Hair follicle dermal papilla cell (primary cell): Measurements from ENCODE around the genes G3BP2 and NAAA.

- CAGE, long polyA plus RNA = no peak
These were observed at the start of gene G3BP2 for GRCh38 chr4:75673003-75674016. Gene G3BP2, minus strand, starts transcription at chr4:75673411.

DNA sequence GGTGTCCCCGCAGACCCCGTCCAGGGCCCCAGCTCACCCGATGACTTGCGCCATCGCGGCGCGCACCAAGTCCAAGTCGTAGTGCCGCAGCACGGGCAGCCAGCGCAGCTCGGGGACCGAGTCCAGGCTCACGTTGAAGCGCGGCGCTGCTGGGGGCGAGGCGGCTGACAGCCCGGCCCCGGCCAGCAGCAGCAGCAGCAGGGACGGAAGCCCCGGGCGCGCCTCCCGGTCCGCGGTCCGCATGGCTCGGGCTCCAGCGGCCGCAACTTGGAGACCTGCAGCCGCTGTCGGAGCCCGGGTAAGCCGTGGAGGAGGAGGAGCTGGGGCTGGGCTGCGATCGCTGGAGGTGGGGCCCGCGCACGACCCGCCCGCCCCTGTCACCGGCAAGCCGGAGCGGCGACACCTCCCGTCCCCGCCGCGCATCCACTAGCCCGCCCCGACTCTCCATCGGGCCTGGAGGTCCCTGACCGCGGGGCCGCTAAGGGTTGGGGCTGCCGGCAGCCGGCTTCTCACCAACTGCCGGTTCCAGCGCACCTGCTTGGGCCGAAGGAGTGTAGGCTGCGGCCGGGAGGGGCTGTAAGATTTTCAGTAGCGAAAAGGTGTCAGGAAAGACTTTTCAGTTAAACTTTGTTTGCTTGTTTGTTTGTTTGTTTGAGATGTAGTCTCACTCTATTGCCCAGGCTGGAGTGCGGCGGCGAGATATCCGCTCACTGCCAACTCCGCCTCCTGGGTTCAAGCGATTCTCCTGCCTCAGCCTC lies at the start of gene NAAA:
TSS of gene NAAA (minus strand) at position 307 of the 758 bp plus-strand sequence.
- CAGE, long polyA plus RNA = no peak

- CAGE, long polyA plus RNA = no peak
These were observed 764 bp downstream of the SDAD1 start for GRCh38 chr4:75989878-75990484.

- CAGE, long polyA plus RNA = no peak
These were observed 3.4 kb upstream of the STBD1 start for GRCh38 chr4:76303054-76303539.

DNA sequence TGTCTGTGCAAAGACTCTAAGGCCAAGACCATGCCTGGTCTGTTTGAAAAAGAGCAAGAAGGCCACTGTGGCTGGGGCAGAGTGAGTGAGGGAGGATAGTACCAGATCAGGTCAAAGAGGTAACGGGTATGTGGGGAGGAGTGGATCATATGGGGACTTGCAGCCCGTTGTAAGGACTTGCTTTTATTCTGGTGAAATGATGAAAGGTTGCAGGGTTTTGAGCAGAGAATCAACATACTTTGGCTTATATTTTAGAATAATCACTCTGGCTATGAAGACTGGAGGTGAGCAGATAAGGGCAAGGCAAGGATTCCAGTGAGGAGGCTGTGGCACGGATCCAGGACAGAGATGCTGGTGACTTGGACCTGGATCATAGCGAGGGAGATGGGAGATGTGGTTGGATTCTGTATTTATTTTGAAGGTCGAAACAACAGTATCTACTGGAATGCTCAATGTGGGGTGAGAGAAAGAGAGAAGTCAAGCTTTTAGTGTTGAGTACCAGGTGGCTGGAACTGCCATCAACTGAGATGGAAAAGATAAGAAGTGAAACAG lies 194.3 kb downstream of the SHROOM3 start:
- CAGE, long polyA plus RNA = no peak

GRCh38 chr4:76663684-76664350 lies 228.8 kb downstream of the SHROOM3 start:
- CAGE, long polyA plus RNA = no peak

- CAGE, long polyA plus RNA = no peak
These were observed 215.0 kb downstream of the SOWAHB start for GRCh38 chr4:76682962-76683407.

DNA sequence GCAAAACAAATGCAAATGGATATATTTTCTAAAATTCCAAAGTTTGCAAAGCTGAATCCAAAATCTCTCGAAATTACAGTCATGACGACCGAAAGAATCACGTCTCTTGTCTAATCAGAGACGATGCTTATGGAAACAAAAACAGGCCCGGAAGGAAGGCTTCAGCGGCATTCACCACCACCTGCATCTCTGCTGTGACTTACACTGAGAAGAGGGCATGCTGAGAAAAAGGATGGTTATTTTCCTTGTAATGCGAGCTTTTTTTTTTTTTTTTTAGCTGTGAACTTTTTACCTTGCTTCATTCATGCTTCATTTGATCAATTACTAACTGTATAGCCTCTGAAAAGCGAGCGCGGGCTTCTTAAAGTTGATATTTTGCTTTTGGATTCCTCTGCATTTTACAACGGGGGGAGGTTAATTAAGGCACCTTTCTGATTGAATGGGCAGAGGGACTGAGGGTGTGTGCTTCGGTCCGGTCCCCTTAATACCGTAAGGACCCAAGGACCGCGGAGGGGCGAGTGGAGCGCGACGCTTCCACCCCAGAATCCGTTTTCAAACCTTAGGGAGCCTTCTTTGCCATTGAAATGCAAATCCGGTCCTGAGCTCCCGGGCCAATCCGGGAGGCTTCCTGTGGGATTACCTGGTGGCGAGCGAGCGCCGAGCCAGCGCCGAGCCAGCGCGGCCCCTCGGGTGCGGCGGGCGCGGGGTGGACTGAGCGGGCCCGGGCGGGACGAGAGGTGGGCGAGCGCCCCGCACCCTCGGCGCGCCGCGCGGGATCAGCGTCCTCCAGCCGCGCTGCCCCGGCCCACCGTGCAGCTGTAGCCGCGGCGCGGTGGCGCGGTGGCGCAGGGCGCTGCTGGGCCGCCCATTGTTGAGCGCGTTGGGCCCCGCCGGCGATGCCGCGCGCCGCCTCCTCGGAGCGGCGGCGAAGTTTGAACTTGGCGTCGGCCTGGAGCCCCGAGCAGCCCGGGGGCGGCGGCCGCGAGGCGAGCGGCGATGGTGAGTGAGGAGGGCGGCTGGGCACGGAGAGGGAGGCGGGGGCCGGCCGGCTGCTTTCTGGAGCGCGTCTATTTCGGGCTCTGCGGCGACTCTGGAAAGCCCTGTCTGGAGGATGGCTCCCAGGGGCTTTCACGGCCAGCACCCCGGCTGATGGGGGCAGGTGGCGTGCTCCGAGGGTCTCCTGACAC lies 208.8 kb downstream of the SOWAHB start:
- CAGE, long polyA plus RNA = no peak

DNA sequence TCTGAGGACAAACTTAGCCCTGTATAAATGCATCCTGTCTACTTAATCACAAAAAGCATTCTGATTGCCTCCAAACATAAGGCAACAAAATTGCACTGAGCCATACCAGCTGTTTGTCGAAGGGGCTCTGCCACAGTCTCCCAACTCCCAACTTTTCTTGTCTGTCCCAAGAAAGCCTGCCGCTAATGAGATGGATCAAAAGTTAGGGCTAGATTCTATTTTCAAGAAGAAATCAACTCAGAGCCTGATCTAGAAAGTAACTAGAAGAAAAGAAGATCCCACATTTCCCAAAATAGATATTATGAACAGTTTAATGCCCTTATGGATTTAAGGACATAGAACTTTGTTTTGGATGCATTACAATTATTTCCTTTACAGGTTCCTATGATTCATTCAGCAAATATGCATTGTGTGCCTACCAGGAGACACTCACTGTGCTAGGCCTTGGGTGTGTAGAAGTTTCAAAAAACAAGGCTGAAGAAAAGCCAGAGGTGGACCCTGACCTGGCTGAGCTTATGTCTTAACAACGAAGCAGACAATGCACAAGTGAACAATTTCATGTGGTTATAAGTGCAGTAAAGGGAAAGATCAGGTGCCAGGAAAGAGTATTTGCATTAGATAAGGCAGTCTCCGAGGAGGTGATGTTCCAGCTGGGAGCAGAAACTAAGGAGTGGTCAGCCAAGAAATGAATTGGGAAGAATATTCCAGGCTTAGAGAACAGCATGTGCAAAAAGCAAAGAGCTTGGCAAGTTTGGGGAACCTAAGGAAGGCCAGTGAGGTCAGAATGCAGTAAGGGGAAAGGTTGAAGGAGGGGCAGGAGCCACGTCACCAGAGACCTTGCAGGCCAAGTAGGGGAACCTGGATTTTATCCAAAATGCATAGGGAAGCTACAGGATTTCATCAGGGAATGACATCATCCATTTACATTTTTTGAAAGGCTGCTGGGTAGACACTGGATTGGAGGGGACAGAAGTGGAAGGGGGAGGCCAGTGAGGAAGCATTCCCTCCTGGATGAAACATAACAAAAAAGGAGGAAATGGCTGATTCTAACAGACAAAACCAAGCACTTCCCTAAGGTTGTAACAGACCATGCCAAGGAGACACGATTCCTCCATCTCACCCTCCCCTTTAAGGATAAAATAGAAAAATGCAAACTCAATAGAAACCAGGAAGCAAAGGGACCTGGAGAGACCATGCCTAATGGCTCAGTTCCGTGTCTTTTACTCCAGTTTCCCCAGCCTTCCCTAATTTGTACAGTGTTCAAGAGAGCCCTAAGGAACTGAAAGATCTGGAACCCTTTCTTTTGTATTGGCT lies 193.7 kb downstream of the SOWAHB start:
- CAGE, long polyA plus RNA = no peak

DNA sequence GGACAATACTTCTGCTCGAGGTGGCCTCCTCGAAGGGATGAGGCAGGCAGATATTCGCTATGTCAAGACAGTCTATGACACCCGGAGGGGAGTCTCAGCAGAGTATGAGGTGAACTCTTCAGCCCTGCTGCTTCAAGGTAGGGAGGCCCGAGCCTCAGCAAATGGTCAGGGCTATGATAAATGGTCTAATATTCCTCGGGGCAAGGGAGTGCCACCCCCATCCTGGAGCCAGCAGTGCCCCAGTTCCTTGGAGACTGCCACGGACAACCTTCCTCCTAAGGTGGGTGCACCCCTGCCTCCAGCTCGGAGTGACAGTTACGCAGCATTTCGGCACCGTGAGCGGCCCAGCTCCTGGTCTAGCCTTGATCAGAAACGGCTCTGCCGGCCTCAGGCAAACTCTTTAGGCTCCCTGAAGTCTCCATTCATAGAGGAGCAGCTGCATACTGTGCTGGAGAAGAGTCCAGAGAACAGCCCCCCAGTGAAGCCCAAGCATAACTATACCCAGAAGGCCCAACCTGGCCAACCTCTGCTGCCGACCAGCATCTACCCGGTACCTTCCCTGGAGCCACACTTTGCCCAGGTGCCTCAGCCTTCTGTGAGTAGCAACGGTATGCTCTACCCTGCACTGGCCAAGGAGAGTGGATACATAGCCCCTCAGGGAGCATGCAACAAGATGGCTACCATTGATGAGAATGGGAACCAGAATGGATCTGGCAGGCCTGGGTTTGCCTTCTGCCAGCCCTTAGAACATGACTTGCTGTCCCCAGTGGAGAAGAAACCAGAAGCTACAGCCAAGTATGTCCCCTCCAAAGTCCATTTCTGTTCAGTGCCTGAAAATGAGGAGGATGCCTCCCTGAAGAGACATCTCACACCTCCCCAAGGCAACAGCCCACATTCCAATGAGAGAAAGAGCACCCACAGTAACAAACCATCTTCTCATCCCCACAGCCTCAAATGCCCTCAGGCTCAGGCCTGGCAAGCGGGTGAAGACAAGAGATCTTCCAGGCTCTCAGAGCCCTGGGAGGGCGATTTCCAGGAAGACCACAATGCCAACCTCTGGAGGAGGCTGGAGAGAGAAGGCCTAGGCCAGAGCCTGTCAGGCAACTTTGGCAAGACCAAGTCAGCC lies 158.6 kb downstream of the SOWAHB start:
- CAGE, long polyA plus RNA = no peak

GRCh38 chr4:76964202-76964426 lies 14.6 kb downstream of the SEPTIN11 start:
- CAGE, long polyA plus RNA = no peak

DNA sequence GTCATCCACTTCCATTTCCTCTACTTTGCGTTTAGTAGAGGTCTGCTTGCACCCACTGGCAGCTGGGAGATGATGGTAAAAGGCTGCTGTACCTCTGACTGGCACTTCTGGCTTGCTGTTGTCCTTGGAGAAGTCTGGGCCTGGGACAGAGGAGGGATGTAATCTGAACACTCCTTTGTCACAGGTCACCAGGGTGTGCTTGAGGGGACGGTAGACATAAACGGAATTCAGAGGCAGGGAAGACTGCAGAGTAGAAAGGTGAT lies 27.5 kb downstream of the CCNI start:
- CAGE, long polyA plus RNA = no peak

- CAGE, long polyA plus RNA = no peak
These were observed 263 bp downstream of the CCNG2 start for GRCh38 chr4:77157429-77157510.

- CAGE, long polyA plus RNA = no peak
These were observed 67.6 kb upstream of the CXCL13 start for GRCh38 chr4:77538123-77538396.

DNA sequence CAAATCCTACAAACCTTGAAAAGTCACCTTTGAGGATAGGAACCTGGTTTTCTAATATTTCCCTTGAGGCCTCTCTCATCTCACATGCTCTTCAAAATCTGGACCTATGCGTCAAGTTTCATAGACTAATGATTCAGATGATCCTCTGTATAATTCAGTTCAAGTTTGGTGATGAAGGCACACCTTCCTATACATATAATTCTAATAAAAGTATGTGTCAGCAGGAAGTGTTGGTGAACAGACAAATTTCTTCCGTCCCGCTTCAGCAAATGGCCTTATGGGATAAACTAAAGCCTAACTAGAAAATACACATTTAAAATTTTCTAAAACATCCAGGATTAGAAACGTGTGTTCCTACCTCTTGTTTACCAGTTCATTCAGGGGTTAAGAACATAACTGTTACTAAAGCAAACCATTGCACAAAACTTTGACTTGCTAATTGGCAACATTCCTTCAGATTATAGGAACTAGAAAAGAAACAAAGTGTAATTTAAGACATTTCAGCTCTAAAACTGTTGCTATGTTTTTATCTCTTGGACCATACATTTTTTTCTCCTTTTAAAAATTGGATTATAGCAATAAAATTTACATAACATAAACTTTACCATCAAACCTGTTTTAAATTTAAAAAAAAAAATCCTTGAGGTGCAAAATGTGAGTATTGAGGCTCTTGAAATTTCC lies 39.5 kb upstream of the CXCL13 start:
- CAGE, long polyA plus RNA = no peak

DNA sequence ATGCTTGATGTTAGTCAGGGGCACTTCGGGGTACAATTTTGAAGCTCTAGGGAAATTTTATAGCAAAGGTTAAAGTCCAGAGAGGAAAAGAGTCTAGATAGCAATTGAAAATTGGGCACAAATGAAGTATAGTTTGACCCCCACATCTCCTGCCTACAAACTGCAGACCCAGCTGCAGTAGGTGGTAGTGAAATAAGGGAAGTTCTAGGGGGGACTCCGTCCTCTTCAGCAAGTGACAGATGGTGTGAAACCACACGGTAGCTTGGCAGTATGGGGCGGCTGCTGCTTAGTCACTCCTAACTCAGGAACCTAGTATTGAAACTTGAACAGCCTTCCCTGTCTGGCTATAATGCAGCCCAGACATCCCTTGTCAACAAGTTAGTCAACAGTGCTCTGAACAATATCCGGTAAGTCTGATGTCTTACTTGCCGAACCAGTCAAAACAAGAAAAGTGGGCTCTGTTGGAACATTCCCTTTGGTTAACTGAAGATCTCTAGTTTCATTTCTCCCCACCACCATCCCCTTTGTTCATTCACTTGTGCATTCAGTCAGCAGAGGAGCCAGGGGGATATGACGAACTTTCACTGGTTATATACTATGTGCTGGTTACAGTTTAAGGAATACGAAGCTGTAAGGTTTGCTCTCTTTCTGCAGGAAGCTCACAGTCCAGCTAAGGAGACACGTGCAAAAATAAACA lies 18.7 kb upstream of the CXCL13 start:
- CAGE, long polyA plus RNA = no peak

- CAGE, long polyA plus RNA = no peak
These were observed 23.9 kb downstream of the CNOT6L start for GRCh38 chr4:77795031-77795978.

- CAGE, long polyA plus RNA = no peak
These were observed 1.2 kb upstream of the CNOT6L start for GRCh38 chr4:77820332-77820783.

- CAGE, long polyA plus RNA = no peak
These were observed 2.6 kb upstream of the CNOT6L start for GRCh38 chr4:77821724-77822138.

DNA sequence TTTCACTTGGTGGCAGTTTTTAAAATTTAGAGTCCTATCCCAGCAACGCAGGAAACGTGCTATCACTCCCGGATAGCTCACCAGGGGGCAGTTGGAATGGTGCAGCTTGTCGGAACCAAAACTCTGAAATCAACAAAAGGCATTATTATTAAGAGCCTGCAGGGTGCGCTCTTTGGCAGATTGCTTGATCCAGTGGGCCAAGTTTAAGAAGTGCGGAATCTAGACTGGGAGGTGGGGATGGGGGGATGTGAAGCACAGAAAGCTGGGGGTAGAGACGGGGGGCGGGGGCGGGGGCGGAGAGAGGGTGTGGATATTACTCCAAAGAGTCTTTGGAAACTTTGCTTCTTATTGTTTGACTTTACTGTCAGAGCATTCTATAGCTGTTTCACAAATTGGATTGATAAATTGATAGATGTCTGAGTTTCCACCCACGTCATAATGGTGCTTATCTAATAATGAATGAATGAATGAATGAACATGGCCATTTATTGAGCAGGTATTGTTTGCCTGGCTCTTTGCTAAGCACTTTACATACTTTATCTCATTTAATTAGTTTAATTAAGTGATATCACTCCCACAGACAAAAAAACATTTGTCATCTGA lies 2.6 kb downstream of the FRAS1 start:
- CAGE, long polyA plus RNA = no peak